ENCODE results near the gene ZNF26.

DNA sequence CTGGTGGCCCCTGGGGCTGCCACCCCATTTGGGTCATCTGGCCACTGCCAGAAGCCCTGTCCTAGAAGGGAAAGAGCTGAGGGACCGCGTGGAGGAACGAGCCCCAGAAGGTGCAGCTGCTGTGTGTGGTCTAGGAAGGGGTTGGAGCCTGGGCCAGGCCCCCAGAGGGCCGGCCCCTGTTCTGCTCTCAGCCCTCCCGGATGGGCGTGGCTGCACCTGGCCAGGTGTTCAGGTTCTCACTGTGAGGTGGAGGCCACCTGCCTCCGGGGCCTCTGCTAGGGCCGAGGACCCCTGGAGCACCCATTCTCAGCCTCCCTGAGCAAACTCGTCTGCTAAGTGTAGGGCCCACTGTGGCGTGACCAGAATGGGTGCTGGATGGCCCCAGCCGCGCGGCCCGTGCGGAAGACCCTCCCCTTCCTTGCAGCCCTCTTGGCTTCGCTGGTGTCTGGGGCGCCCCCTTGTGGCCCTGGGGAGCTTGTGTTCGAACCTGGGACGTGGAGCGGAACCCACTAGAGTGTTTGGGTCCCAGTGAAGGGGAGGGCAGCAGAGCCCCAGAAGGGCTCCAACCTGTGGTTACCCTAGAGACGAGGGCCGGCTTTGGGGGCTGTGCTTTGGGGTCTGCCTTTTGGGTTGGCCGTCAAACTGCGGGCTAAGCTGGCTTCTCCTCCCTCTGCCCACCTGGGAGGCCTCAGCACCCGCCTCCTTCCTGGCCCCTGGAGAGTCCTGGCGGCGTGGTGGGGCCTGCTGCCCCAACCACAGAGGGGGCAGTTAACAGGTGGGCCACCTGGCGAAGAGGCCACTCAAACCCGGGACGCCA is 49.3 kb downstream of the LRCOL1 start:
- PRO-cap, result no peak
- RAMPAGE, long total RNA, 3 experiments, result no peak in any of the 3 experiments

DNA sequence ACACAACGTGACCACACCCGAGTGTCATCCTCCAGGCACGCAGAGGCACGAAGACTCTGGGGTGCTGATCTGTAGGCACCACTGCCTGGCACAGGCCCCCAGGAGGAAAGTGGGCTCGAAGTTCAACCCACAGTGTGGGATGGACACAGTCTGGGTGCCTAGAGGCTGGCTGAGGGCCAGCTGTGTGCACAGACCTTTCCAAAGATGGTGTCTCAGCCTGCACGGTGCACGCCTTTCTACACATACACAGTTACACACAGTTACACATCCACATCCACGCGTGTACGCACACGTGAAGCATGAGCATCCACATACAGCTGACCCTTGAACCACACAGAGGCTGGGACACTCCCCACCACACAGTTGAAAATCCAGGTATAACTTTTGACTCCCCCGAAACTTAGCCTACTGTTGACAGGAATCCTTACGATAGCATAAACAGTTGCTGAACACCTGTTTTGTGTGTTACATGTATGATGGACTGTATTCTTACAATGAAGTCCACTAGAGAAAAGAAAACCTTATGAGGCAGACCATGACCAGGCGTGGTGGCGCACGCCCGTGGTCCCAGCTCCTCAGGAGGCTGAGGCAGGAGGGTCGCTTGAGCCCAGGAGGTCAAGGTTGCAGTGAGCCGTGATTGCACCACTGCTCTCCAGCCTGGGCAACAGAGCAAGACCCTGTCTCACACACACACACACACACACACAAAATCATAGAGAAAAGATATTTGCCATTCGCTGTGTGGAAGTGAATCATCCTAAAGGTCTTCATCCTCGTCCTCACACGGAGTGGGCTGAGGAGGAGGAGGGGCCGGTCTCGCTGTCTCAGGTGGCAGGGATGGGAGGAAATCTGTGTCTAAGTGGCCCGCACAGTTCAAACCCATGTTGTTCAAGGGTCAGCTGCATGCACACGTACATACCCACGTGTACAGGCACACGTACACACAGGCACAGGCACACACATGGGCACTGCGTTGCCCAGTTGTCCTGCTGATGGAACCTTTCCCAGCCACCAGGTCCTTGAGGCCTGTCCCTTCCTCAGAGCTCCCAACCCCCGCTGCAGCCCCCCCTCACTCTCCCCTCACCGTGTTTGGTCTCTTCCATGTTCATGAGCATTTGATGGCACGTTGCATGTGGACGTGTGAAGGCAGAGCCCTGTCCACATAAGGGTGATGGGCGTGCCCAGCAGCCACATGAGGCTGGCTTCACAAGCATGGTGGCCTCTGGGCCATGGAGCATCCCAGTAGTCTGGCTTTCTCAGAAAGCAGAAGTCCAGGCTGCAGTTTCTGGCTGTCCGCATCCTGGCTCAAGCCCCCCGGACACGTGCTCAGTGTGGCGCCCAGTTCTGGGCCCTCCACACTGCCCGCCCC is 32.2 kb downstream of the LRCOL1 start:
- PRO-cap, result no peak
- RAMPAGE, long total RNA, 3 experiments, result no peak in any of the 3 experiments

- PRO-cap, result no peak
- RAMPAGE, long total RNA, 3 experiments, result no peak in any of the 3 experiments
Observed at GRCh38 chr12:132595922-132596391, 14.4 kb downstream of the LRCOL1 start.

DNA sequence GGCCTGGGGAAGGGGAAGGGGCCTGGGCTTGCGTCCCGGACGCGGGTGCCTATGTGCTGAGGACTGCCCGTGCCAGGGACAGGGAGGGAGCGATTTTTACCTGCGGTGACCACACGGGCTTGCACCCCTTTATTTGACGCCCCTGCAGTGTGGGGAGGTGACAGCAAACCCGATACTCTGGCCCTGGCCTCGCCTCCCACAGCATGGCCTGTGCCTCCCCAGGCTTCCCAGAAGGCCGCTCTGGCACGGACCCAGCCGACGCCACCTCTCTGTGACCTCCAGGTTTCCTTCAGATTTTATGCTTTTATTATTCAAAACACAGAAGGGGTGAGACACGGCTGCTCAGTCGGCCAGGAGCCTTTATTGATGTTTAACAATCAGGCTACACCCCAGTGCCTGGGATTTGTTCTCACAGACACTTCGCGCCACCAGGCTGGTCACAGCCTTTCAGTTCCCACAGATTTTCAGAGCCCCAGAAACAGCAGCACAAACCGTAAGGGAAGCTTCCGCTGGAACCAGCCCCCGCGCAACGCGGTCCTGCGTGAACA is 7.5 kb downstream of the LRCOL1 start:
- PRO-cap, result no peak
- RAMPAGE, long total RNA, 3 experiments, result no peak in any of the 3 experiments

- PRO-cap, result no peak
- RAMPAGE, long total RNA, 3 experiments, result no peak in any of the 3 experiments
Observed at GRCh38 chr12:132733103-132733903, 22.7 kb downstream of the PGAM5 start.

GRCh38 chr12:132798219-132798590 is 30.5 kb downstream of the GOLGA3 start:
- PRO-cap, result no peak
- RAMPAGE, long total RNA, 3 experiments, result no peak in any of the 3 experiments

DNA sequence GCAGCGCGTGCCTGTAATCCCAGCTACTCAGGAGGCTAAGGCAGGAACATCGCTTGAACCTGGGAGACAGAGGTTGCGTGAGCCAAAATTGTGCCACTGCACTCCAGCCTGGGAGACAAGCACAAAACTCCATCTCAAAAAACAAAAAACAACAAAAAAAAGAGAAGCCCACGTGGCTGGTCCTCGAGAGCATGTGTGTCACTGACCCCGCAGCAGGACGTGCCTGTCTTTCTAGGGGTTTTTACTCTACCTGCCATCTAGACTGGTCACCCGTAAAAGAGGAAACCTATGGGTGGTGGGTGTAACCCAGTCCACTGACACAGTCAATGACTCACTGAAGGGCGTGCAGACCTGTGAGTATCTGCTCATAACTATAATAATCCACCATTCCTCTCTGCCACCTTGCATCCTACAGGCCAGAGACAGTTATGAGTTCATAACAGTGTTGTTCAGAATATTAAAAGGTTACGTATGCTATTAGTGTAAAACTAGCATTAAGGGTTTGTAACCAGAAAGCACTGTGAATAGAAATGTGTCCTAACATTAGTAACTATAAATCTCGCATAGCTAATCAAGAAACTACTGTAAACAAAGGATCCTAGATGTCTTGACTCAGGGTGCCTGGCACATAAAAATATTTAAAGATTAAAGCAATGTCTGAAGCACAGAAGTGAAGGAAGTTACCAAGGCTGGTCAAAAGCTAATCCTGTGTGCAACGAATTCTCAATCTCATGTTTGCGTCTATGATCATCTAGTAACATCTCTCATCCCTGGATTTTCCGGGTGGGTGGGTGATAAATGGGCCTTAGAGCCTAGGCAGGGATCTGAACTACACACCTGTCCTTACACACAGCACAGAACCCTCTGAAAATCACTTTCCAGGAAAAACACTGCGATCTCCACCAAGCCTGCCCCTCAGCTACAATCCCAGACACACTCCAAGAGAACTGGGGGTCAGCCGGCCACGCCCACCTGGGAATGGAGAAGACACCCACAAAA is 4.4 kb downstream of the GOLGA3 start:
- PRO-cap, result no peak
- RAMPAGE, long total RNA, 3 experiments, result no peak in any of the 3 experiments

GRCh38 chr12:132939557-132939903 is 16.6 kb downstream of the ZNF605 start:
- PRO-cap, result no peak
- RAMPAGE, long total RNA, 3 experiments, result no peak in any of the 3 experiments

- PRO-cap, result bidirectional peak, plus-strand start at chr12:132986367, minus-strand start at chr12:132986293
- RAMPAGE, long total RNA, 3 experiments, result start-site peak on the plus strand in 1 of 3 experiments, at chr12:132986409-132986428 at its widest, 10 reads per replicate
Observed at GRCh38 chr12:132986163-132987112, at the start of gene ZNF26. Gene ZNF26 (plus strand): TSS chr12:132986367.

All from gastrocnemius medialis (tissue), 3 donors.